ENCODE measurements around a stretch of chr14.

DNA sequence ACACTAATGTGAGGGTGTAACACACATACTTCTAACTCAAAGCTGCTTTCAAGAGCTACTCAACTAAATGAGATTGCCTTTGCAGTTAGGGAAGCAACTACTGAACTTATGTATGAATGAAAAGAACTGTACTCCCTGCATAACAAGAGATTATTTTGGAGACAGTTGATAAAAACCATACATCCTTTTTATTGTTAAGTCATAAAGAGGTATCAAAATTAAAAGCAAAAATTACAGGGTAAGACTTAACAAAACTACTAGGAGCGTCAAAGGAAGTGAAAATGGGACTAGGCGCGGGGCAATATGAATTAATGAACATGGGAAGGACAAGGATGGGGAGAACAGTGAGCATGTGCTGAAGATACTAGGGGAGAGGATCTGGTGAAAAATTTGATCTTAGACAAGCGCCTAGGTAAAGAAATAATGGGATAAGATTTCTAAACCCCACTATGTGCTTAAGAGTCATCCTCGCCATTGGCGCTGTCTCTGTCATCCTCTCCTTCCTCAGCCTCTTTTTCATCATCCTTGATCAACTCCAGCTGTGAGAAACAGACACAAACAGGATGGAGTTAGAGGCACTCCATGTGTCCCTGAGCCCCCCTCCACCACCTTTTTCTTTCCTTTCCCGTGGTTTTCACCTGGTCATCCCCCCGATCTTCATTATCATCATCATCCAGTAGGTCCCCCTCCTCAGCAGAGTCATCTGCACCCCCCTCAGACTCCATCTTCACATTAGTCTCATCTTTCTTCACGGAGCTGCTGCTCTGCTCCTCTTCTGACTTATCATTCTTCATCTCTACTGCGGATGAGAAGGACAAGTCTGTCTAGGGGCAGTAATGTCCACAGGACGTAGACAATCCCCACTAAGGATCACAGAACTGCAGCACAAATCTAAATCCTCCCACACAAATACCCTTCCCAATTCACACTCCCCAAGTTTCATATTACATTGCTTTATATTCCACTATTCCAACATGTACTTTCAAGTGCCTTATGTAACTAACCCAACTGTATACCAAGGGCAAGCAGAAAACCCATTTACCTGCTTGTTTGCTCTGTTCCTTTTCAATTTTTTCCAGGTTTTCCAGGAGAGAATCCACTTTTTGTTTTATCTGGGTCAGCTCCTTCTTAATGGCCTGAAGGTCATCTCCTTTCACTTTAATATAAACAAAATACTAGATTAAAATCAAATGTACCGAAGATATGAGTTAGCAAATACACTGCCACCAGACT lies 55.3 kb upstream of the OR5AU1 start:
- PRO-cap = no peak
- RAMPAGE, long total RNA, 4 experiments = start-site peak on the minus strand in 2 of 4 experiments, centred at positions 761 to 1,073 of the sequence, 46 to 155 reads per replicate

GRCh38 chr14:21308889-21309533 lies 29.1 kb downstream of the RPGRIP1 start:
- PRO-cap = no peak
- RAMPAGE, long total RNA, 4 experiments = no peak in any of the 4 experiments

GRCh38 chr14:21527087-21527401 lies 898 bp upstream of the SALL2 start:
- PRO-cap = no peak
- RAMPAGE, long total RNA, 4 experiments = no peak in any of the 4 experiments

- PRO-cap = no peak
- RAMPAGE, long total RNA, 4 experiments = no peak in any of the 4 experiments
Measured at GRCh38 chr14:21534463-21534938, 8.4 kb upstream of the SALL2 start.

GRCh38 chr14:21719770-21720221 lies 46.2 kb upstream of the OR4E1 start:
- PRO-cap = no peak
- RAMPAGE, long total RNA, 4 experiments = no peak in any of the 4 experiments

DNA sequence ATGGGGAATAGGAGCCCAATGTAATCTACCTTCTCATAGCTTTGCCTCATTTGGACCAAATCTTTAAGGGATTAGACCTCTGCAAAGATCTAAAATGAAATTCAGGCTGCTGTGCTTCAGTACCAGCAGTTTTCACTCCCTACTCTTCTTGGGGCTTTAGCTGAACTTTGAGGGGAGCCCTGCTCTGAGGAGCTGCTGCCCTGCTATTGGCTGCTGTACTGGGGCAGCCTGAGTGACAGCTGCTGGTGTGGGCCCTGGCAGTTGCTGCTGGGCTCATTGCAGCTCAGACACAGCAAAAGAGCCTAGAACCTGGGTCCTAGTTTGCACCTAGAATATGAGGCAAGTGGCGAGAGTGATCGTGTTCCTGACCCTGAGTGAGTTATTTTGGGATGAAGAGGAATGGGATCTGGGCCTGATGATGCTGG lies 62.3 kb upstream of the OR4E1 start:
- PRO-cap = no peak
- RAMPAGE, long total RNA, 4 experiments = start-site peak on the plus strand in 1 of 4 experiments, centred at position 261 of the sequence, 8 reads per replicate

GRCh38 chr14:21825247-21825698 lies 151.7 kb upstream of the OR4E1 start:
- PRO-cap = no peak
- RAMPAGE, long total RNA, 4 experiments = no peak in any of the 4 experiments

- PRO-cap = no peak
- RAMPAGE, long total RNA, 4 experiments = no peak in any of the 4 experiments
Measured at GRCh38 chr14:21917960-21918253, 244.3 kb upstream of the OR4E1 start.

DNA sequence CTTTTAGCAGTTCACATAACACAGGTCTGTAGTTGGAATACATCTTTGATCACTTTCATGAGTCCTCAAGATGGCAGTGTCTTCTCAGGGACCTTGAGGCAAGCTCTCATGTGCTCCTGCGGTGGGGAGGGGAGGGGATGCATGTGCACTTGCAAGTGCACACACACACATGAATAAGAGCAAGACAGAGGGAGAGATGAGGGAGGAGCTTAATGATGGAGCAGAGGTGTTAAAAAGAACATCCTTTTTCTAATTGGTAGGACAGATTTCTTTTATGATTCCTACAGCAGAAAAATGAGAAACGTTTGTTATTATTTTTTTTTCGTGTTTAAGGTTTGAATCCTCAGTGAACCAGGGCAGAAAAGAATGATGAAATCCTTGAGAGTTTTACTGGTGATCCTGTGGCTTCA lies 291.5 kb upstream of the OR4E1 start:
- PRO-cap = no peak
- RAMPAGE, long total RNA, 4 experiments = no peak in any of the 4 experiments

GRCh38 chr14:21978315-21978768 lies 304.7 kb upstream of the OR4E1 start:
- PRO-cap = no peak
- RAMPAGE, long total RNA, 4 experiments = no peak in any of the 4 experiments

DNA sequence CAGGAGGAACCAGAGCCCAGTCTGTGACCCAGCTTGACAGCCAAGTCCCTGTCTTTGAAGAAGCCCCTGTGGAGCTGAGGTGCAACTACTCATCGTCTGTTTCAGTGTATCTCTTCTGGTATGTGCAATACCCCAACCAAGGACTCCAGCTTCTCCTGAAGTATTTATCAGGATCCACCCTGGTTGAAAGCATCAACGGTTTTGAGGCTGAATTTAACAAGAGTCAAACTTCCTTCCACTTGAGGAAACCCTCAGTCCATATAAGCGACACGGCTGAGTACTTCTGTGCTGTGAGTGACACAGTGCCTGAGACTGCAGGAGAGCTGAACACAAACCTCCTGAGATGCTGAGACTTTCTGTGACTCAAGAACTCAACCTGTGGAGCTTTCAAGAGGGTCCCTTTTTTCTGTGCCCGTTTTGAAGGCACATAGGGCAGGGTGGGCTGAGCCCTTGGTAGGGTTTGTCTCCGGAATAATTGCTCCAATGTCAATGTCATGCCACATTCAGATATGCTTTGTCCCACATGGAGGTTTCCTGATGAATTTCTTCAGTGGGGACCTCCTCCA lies 305.3 kb upstream of the OR4E1 start:
- PRO-cap = unidirectional peak, plus-strand start at position 288 of the sequence
- RAMPAGE, long total RNA, 4 experiments = no peak in any of the 4 experiments

GRCh38 chr14:22040376-22040764 lies 366.8 kb upstream of the OR4E1 start:
- PRO-cap = no peak
- RAMPAGE, long total RNA, 4 experiments = no peak in any of the 4 experiments

- PRO-cap = no peak
- RAMPAGE, long total RNA, 4 experiments = no peak in any of the 4 experiments
Measured at GRCh38 chr14:22422246-22422789, 166.7 kb downstream of the DAD1 start.

GRCh38 chr14:22435243-22435502 lies 153.9 kb downstream of the DAD1 start:
- PRO-cap = no peak
- RAMPAGE, long total RNA, 4 experiments = no peak in any of the 4 experiments

- PRO-cap = no peak
- RAMPAGE, long total RNA, 4 experiments = no peak in any of the 4 experiments
Measured at GRCh38 chr14:22501792-22502437, 87.1 kb downstream of the DAD1 start.

- PRO-cap = no peak
- RAMPAGE, long total RNA, 4 experiments = no peak in any of the 4 experiments
Measured at GRCh38 chr14:22511618-22512041, 77.4 kb downstream of the DAD1 start.

DNA sequence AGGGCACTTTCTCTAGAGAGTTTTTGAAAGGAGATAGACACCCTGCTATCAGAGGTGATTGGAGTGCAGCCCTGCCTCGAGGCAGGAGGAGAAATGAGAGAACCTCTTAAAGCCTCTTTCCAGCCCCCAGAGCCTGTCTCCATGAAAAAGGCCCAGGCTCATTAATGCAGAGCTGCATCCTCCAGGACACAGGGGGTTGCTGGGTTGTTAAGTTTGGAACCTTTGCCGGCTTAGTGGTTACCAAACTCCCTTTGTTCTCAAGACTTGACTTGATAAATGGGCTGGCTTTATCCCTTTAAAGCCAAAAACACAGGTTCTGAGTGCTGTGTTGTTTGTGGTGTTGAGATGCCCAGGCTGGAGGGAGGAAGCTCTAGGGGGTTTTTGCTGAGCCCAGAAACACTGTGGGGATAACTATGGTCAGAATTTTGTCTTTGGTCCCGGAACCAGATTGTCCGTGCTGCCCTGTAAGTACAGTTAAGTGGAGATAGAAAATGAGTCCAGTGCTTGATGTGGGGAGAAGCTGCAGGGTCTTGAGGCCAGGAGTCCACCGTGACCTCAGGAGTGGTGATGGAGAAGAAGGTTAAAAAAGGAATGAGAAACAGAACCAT lies 70.9 kb downstream of the DAD1 start:
- PRO-cap = unidirectional peak, plus-strand start at position 304 of the sequence
- RAMPAGE, long total RNA, 4 experiments = no peak in any of the 4 experiments

DNA sequence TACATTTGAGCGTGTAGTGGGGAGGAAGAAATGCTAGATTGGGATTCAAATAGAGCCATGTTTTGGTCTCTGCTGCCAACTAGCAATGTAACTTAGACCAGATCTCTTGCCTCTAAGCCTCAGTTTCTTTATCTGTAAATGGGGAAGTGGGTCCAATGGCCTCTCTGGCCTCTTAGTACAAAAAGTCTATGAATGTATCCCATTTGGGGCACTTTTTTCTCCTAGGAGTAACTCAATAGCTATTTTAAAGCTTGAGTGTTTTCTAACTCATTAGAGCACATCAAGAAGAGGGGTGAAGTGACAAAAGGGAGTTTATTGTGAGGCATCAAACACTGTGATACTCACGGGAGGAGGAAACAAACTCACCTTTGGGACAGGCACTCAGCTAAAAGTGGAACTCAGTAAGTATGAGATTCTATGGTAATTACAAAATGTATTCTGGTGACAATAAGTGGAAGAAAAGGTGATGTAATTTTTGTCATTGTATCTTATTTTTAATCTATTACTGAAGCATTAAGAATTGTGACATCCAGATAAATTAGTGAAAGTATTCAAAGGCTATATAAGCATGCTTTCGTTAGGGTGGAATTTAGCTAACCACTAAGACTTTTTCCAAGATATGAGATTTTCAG lies 55.7 kb downstream of the DAD1 start:
- PRO-cap = no peak
- RAMPAGE, long total RNA, 4 experiments = no peak in any of the 4 experiments

GRCh38 chr14:22558211-22558907 lies 30.7 kb downstream of the DAD1 start:
- PRO-cap = unidirectional peak, plus-strand start at chr14:22558392
- RAMPAGE, long total RNA, 4 experiments = no peak in any of the 4 experiments

GRCh38 chr14:22565659-22566137 lies 23.3 kb downstream of the DAD1 start:
- PRO-cap = unidirectional peak, plus-strand start at chr14:22565752
- RAMPAGE, long total RNA, 4 experiments = no peak in any of the 4 experiments

All from transverse colon (tissue), 4 donors.